Foreskin keratinocyte (primary cell): ENCODE measurements around a stretch of chr16.

DNA sequence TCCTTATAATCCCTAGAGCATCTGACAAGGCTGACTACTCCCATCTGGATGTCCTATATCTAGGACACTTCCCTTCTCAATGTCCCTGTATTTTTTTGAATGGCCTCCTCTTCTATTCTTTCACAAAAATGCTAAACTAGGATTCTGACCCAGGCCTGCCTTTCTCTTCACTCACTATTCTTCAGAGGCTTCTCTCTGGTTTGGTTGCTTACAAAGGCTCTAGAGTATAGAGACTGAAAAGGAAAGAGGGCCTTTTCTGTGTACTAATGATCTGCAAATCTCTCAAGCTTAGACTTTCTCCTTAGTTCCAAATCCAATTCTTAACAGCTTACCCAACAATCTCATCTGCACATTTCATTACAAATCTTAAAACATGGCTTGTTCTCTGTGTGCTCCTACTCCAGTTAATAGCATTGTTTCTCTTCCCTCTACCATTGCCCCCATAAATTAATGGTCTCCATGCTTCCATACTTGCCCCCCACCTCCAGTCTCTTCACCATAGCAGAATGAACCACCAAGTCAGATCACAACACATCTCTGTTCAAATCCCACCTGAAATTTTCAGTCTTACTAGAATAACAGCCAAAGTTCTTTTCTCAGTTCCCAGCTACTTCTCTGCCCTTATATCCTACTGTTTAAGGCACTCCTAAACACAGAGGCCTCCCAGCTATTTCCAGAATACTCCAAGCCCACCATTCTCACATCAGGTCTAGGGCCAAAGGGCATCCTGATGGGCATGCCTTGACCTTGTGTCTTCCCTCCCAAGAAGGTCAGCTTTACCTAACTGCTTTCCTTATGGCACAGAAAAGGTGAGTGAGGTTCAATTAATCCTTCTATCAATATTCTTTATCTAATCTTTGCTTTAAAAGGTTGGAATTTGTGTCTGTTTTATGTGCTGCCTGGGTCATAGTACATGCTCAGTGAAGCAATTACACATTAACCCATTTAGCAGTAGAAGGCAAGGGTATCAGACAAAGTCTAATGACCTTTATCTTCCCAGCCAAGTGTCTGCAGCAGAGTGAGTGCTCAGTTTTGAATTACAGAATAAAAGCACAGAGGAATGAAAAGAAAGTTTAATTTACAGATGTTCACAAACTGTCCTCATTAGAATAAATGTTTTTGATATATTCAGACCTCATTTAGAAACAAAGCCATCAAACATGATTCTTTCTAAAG is 61.2 kb upstream of the ARL6IP1 start:
- RAMPAGE, total RNA = no peak

GRCh38 chr16:18926503-18926902 is 295 bp upstream of the SMG1 start:
- RAMPAGE, total RNA = no peak

- RAMPAGE, total RNA = no peak
Measured at GRCh38 chr16:18927651-18928069, 1.5 kb upstream of the SMG1 start.

- RAMPAGE, total RNA = no peak
Measured at GRCh38 chr16:19382042-19382932, 35.4 kb upstream of the TMC5 start.

GRCh38 chr16:19439638-19440493 is 22.2 kb downstream of the TMC5 start:
- RAMPAGE, total RNA = no peak

DNA sequence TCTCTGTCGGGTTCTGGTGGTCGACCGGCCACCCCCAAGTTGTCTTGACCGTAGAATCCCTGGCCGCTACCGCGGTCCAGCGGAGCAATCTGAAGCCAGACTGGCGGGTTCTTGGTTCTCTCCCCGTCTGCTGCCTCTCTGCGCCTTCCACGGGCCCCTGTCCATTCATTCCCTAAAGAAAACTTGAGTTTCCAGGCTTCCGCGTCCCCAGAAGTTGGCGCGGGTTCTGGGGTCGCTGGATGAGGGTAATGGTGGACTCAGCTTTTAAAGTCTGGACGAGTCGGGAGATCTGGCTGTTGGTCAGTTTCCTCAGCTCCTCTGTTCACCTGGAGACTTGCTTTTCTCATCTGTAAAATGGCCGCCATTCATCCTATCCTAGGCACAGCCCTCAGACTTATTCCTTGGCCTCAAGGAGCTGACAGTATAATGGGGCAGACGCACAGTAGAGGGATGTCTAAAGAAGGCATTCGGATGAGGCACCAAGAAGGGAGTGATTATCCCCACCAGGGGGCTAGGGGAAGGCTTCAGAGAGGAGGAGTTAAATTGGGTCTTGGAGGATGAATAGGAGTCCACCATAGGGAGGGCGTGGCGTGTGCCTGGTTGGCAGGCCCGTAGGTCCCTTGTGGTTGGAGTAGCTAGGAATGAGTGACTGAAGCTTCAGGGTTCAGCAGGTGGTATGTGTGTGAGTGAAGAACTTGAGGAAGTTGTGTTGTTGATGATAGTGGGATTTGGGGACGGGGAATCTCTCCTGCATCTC is 507 bp downstream of the VPS35L start:
- RAMPAGE, total RNA = no peak

- RAMPAGE, total RNA = no peak
Measured at GRCh38 chr16:19658730-19659496, 59.1 kb downstream of the KNOP1 start.

DNA sequence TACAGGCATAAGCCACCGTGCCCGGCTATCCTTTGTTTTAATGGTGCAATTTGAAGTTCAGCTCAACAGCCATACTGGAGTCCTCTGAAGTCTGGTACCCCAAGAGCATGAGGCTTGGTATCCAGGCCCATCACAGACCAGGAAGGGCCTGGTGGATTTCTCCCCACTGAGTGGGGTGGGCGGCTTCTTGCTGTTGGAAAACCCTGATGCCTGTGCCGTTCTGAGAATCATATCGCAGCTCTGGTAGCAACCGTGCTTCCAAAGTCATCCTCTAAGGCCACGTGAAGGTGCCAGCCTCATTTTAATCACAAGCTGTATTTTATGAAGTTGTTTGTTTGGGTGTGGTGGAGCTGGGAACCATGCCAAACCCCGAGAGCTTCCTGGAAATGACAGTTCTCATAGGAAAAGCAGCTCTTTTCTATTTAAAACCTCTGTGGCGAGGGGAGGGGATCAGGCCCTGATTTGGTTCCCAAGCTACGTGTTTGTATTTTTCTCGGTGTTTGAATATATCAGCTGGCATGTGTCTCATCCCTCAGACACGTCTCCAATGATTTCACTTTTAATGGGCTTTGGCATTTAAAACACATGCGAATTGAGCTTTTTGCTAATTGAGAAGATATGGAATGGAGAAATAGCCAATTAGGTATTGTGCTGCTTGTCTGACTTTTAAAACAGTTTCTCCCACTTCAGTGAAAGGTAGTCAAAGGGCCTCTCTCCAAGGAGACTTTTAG is 21.7 kb downstream of the KNOP1 start:
- RAMPAGE, total RNA = no peak

GRCh38 chr16:19718641-19719123 is 611 bp downstream of the IQCK start:
- RAMPAGE, total RNA = no peak

- RAMPAGE, total RNA = no peak
Measured at GRCh38 chr16:19817301-19817529, 67.4 kb downstream of the GPRC5B start.

- RAMPAGE, total RNA = no peak
Measured at GRCh38 chr16:20735716-20736180, 5.9 kb downstream of the THUMPD1 start.

- RAMPAGE, total RNA = no peak
Measured at GRCh38 chr16:20899628-20900194, 447 bp downstream of the DCUN1D3 start.

DNA sequence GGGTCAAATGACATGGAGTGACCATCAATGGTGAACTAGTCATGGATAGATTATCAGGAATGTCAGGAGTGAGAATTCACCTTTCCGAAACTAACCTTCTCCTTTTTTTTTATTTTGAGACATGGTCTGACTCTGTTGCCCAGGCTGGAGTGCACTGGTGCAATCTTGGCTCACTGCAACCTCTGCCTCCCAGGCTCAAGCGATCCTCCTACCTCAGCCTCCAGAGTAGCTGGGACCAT is 84.5 kb downstream of the DNAH3 start:
- RAMPAGE, total RNA = no peak

- RAMPAGE, total RNA = no peak
Measured at GRCh38 chr16:21598228-21598929, 998 bp upstream of the METTL9 start.

GRCh38 chr16:21611541-21612514 is 12.5 kb downstream of the METTL9 start:
- RAMPAGE, total RNA = no peak

DNA sequence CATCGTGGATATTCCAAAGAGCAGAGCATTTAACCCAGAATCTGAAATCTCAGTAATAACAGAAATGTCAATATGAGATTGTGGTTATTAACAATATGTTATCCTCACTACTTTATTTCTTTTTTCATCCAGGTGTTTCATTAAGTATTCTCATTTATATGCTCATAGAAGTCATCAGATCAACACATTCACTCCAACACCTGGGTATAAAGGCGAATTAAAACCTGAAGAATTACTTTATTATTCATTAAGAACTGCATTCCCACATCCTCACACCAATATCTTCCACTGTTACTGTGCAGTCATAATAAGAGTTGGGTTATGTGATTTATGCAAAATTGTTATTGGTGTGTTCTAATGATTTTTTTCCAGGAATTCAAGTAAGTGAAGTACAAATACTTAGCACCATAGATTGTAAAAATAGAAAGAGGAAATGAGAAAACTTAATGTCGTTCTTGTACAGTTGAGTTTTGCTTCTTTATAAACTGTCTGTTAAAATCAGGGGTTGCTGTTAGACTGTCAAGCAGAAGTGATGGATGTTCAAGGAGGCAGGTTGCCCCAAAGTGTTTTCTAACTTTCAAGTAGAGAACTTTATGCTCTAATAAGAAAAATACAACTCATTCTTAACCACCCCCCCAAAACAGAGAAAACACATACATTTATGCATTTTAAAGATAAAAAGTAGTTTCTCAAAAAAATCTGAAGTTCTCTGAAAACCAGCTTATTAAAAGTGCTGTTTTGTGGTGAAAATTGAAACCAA is 4.3 kb upstream of the IGSF6 start:
- RAMPAGE, total RNA = no peak

DNA sequence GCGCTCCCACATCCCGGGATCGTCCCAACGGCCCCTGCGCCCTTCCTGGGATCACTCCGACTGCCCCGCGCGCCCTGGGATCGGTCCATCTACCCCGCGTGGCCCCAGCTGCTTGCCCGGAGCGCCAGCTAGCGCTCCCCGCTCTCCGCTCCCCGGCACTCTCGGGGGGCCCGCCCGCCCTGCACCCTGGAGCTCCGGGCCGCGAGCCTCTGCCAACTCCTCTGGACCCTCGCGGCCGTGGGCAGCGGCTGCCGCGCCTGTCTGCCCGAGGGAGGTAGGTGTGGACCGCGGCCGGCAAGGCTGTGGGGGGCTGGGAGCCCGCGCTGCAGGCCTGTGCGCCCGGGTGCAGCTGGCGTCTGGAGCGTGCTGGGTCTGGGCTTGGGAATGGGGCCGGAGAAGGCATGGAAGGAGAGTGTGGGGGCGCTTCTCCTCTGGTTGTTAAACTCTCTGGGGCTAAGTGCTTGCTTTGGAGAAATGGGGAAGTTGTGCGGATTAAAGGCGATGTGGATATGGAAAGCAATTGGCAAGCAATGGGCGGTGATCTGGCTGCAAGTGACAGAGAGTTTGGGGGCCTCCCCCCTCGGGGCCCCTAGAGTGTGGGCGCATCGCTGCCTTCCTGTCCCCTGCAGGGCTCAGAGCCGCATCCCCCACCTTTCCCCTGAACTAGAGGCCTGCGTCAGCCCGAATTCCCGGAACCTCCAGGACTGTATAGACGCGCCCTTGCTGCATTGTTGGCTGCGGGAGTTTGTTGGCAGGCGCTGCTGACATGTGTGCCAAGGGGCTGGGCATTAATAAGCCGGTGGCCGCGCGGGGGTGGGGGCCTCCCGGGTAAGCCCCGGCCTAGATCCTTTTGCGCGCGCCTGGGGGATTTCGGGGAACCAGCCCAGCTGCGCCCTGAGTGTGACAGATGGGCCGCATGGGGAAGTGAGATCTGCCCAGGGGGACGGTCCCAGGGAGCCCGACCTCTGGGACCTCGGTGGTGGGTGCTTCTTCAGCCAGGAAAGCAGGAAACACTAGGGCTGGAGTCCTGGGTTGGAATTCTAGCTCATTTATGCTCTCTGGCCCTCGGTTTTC is 665 bp downstream of the EEF2K start:
- RAMPAGE, total RNA = no peak

GRCh38 chr16:22375374-22375675 is 906 bp upstream of the CDR2 start:
- RAMPAGE, total RNA = no peak

GRCh38 chr16:22406051-22406454 is 31.6 kb upstream of the CDR2 start:
- RAMPAGE, total RNA = no peak

GRCh38 chr16:22692730-22693487 is 121.1 kb upstream of the HS3ST2 start:
- RAMPAGE, total RNA = no peak